Measurements from ENCODE around the genes KANSL1 and MYL4.

DNA sequence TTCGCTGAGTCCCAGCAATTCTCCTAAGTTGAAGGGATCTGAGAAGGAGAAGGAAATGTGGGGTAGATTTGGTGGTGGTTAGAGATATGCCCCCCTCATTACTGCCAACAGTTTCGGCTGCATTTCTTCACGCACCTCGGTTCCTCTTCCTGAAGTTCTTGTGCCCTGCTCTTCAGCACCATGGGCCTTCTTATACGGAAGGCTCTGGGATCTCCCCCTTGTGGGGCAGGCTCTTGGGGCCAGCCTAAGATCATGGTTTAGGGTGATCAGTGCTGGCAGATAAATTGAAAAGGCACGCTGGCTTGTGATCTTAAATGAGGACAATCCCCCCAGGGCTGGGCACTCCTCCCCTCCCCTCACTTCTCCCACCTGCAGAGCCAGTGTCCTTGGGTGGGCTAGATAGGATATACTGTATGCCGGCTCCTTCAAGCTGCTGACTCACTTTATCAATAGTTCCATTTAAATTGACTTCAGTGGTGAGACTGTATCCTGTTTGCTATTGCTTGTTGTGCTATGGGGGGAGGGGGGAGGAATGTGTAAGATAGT lies 28.0 kb downstream of the STH start:
- PRO-cap: no peak

DNA sequence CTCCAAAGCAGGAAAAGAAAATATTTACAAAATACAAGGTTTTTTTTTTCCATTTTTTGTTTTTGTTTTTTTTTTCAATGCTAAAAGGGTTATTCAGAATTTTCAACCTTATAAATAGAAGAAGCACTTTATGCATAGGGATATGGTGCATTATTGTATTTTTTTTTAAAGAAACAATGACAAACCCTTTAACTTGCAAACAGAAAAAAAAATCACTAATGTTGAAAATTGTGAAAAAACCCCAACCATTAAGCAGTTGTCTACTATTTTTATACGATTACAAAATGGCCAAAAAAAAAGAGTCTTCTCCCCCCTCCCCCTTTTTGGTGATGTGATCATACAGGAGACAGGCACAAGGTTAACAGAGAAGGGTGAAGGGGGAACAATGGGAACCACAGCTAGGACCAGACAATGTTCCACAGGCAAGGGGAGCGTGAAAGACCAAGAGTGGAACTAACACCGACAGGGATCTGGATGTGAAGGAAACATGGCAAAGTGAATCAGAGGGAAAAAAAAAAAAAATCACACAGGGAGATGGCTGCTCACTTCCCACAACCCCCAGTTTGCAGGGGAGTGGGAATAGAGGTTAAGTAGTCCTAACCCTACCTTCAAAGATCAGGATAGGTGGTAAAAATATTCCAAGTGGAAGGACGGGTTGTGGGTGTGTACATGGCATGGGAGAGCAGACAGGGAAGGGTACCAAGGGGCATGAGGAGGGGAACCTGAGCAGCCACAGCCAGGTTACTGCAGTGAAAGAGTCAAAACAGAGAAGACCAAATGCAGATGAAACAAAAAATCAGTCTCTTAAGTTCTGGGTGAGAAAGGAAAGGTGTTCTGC lies 31.3 kb downstream of the STH start:
- PRO-cap: no peak

DNA sequence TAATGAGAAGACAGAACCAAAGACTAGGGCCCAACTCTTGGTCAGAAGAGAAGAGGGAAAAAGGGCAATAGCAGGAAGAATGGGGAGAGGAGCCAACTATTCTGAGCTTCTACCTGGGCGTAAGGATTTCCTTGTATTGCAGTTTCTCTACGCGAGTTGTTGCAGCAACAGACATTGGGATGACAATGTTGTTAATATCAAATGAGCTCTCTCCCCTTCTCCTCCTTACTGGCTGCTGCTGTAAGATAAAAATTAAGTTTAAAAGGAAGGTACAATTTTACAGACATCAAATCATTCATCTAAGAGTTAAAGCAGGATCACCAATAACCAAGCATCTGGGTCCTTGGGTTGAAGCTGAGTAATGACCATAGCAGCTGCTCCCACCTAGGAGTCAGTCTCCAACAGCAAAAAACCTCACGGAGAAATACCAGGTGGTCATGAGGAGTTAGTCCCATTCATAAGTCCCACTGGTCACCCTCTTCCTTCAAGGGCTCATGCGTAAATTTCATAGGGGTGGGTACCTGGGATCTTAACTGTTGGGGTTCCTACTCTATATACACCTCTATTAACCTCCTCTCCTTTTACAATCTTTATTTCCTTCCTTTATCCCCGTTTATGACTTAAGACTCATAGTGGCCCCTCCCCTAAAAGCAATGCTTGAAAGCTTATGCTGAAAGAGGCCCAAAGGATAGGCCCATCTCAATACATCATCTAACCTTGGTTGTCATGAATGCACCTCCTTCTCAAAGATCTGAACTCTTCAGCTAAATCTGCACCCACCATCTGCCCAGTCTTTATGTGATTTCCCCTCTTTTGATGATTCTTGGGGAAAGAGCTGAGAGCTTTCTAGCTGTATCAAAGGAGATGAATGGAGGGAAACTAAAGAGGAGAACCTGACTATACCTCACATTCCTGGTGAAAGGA lies 35.3 kb downstream of the STH start:
- PRO-cap: no peak

GRCh38 chr17:46036756-46037530 lies 37.9 kb downstream of the STH start:
- PRO-cap: no peak

DNA sequence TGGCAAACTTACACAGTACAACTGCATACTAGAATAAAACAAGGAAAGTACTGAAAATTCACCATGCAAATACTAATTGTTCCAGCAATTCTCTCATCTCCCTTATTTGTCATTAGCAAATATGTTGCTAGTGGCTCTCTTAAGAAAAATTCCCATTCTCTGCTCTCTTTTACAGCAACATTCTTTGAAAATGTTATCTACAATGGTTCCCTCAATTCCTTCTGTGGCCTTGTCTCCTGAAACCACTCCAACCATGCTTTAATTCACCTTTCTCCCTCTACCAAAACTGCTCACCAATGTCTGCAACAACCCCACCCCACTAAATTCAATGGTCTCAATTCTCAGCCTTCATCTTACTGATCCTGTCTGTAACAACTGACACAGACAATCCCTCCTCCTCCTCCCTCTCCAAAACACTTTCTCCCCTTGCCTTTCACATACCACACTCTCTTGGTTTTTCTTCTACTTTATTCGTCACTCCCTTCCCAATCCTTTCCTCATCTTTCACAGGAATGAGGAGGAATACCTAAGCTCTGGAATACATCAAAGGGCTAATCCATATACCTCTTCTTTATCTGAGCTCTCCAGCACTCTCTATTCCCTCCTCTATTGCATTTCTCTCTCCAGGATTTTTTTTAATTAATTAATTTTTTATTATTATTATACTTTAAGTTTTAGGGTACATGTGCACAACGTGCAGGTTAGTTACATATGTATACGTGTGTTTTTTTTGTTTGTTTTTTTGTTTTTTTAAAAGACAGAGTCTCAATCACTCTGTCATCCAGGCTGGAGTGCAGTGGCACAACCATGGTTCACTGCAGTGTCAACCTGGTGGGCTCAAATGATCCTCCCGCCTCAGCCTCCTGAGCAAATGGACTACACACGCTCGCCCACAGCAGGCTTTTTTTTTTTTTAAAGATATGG lies 65.4 kb downstream of the STH start:
- PRO-cap: no peak

DNA sequence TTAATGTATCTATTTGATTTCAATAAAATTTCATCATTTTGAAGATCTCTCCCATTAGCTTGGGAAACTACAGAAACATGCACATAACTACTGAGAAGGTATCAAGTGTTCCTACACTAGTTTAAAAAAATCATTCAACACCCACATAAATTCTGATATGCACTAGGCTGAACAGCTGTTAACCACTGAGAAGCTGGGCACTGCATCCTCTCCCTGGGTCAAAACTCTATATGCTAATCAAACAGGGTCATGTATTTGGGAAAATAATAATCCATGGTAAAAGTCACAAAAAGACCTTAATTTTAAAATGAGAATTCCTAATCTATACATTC lies 57.3 kb downstream of the KANSL1 start:
- PRO-cap: no peak

- PRO-cap: no peak
These were observed 56.2 kb downstream of the KANSL1 start for GRCh38 chr17:46136799-46137702.

GRCh38 chr17:46190621-46191156 lies 2.5 kb downstream of the KANSL1 start:
- PRO-cap: no peak

DNA sequence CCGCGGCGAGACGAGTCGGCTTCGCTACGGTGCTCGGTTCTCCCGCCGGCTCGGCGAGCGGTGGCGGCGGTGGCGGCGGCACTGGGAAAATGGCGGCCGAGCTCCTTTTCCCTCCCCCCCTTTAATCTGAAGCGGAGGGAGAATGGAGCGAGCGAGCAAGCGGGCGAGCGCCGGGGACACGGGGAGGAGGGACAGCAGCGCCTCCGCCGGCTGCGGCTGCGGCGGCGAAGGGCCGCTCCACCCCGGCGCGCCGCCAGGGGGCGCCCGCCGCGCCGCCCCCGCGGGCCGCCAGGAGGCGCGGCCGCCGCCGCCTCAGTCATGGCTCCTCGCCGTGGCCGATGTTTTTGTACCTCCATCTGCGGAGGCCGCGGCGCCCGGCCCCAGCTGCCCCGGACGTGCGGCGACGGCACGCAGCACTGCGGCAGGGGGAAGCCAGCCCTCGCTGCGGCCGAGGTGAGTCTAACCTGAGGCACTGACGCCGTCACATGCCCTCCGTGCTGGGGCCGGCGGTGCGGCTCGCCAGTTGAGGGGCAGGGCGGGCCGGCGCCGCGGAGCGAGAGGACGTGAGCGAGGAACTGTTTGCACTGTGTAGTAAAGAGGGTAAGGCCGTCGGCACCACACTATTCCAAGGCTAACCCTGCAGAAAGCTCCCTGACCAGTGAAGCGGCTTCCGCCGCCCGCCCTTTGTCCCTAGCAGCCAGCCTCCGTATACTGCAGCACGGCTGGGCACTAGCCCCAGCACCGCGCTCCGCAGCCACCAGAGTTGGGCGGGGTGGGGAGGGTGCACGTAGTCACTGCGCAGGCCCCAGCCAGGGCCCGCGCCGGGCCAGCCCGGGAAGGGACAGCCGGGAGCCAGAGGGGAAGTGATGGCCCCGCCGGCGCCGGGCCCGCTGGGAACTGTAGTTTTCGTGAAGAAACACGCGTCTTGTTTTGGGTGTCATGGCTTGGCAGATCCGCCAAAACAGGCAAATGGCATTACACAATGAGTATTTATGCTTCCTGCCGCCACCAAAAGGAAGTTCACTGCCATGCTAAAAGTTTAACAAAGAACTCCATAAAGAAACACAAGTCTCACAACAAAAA lies at the start of gene KANSL1:
Gene KANSL1 (minus strand): TSS at position 144 of the 1,083 bp plus-strand sequence.
- PRO-cap: bidirectional peak, plus-strand start at position 291 of the sequence, minus-strand start at position 128 of the sequence; unidirectional peak, minus-strand start at position 710 of the sequence; bidirectional peak, plus-strand start at position 985 of the sequence, minus-strand start at position 710 of the sequence

DNA sequence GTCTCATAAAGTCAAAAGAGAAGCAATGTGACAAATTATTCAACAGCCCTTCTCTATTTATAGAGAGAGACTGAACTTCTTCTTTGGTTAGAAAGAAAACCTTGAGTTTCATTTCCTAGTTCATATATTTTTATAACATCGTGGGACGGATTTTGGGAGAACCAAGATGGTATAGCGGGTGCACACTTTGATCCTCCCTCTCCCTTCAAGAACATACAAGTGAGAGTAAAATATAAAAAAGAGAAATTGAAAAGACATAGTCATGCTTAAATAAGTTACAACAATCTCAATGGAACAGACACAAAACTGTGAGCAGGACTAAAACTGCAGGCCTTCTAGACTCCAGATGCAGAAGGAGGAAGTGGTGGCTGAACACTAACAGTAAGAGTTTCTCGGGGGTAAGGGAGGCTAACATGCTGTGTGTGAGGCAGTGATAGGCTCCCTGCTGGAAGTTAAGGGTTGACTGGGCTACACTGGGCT lies 3.8 kb upstream of the LRRC37A start:
- PRO-cap: no peak

- PRO-cap: no peak
These were observed 69.0 kb downstream of the WNT3 start for GRCh38 chr17:46749469-46749957.

DNA sequence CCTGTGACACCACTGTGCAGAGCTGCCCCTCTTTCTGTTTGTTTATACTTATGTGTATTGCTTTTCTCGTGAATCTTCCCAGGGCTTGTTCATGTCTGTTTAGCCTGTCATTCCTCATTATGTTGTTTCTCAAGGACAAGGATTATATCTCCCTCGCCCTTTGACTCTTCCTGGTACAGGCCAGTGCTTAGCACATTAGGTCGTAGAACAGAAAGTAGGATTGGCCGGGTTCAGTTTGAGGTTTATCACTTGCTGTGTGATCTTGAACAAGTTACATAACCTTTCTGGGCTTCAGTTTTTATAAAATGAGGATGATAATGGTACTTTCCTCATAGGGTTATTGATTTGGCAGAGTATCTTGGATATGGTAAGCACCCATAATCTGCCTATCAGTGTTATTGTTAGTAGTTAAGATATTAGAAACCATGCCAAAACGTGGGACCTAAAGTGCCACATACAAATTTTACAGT lies 6.0 kb downstream of the GOSR2 start:
- PRO-cap: no peak

DNA sequence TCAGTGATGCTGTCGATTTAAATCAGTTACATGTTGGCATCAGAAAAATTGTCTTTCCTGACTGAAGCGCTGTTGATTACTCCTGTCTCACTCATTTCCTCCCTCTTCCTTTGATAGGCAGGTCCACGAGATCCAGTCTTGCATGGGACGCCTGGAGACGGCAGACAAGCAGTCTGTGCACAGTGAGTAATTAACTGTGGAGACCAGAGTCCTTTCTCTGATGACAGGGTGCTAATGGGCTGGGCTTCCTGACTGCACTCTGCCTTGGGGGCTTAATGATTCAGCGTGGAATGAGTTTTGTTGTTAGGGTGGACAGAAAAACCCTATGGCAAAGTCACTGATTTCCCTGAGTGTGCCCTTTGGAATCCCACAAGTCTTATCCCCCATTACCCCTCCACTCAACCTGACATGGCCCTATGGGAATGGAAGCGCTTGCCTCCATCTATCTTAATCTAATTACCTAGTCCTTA lies 6.5 kb downstream of the GOSR2 start:
- PRO-cap: no peak

DNA sequence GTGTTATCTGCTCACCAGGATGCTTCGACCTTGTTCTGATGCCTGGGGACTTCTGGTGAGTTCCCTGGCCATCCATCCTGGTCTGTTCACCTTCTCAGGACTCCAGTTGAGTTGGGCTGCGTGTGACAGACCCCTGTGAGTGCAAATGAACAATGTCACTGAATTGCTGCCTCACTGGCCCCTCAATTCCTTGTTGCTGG lies 19.5 kb upstream of the RPRML start:
- PRO-cap: no peak

- PRO-cap: no peak
These were observed 70.6 kb downstream of the CDC27 start for GRCh38 chr17:47118541-47118945.

DNA sequence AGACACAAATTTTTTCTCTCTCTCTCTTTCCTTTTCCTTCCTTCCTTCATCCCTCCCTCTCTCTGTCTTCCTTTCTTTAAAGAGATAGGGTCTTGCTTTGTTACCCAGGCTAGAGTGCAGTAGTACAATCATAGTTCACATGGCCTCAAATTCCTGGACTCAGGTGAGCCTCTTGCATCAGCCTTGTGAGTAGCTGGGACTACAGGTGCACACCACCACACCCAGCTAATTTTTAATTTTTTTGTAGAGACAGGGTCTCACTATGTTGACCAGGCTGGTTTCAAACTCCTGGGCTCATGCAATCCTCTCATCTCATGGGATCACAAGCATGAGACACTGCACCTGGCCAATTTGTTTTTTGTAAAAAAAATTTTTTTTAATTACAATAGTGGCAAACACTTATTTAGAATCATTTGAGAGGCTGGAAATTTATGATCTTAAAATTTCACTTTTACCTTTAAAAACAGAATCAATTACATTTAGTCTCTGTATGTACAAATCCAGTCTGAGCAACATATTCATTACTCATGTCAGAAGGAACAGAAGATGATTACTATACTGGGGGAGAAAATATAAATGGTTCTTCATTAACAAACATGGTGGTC lies 18.9 kb downstream of the CDC27 start:
- PRO-cap: no peak

GRCh38 chr17:47204002-47204546 lies 5.1 kb upstream of the MYL4 start:
- PRO-cap: no peak

DNA sequence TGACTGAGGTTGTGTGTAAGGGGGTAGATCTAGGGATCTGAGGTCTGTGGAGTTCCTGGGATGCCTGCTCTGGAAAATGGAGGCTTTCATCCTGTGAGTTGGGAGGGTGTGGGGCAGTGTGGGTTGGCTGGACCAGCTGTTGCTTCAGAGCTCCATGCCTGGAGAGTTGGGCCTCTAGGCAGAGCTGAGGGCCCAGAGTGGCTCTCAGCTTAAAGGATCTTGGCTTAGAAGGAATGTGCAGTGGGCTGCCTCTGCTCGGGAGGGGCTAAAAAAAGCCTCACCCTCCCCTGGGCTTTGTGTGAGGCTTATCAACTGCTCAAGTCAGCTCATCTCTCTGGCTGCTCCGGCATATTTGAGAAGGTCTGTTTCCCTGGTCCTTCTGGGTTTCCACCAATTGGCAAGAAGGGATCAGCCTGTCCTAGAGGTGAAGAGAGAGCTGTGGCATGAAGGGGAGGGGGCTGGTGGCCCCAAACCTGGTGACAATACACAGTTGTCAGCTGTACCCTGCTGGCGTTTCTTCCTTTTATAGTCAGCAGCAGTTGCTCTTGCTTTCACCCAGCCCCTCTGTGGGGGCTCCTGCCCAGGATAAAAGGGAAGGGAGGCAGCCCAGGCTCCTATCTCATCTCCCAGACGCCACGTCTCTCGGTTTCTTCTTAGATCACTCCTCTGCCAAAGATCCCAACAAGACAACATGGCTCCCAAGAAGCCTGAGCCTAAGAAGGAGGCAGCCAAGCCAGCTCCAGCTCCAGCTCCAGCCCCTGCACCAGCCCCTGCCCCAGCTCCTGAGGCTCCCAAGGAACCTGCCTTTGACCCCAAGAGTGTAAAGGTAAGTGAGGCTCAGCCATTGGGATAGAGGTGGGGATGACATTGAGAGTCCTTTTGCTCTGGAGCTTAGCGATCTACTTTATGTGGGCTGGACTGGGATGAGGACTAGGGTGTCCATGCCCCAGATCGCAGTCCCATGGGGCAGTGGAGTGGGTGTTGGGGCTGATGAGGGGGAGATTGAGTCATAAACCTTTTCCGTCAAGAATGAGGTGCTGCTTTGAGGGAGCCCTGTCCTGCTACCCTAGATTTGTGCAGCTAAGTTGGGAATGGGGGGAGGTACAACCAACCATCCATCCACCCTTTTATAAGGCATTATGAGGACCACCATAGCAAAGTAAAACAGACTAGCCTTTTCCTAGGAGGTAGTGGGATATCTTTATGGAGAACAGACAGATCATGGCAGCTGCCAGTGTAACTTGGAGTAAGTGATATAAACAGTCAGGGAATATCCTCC lies at the start of gene MYL4:
Gene MYL4 (plus strand): TSS at position 617 of the 1,279 bp plus-strand sequence.
- PRO-cap: no peak

DNA sequence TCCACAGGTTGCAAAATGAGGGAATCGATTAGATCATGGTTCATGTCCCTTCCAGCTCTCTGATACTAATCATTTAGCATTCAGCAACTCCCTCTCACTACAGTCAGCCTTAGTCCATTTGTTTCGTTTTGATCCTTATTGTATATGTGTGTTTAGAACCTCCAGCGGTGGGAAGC lies 21.0 kb downstream of the MYL4 start:
- PRO-cap: no peak

- PRO-cap: no peak
These were observed 39.3 kb upstream of the NPEPPS start for GRCh38 chr17:47491514-47492095.

Data from bile duct (tissue), 1 donor.